Testis (tissue), 5 donors: ENCODE data around the genes GOSR1 and RHBDL3.

DNA sequence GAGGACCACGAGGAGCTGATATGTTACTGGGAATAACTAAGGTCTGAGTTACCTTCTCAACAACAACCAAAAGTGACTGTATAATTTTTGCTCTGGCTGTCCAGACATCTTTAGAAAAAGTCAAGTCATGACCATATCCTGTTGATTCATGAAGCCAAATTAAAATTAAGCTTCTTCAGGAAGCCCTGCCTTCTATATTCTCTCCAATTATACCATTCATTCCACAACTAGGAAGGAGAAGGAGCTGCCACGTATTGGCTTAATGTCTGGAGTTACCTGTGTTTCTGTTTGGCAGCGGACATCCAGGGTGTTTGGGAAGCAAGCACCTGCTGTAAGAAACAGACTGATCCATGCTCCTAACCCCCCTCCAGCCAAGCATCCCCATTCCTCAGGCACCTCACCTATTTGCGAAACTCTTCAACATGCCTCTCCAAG, 1.8 kb downstream of the SLC6A4 start:
- PRO-cap, 3 experiments = no peak in any of the 3 experiments
- RAMPAGE, long total RNA, 2 experiments = no peak in any of the 2 experiments
- RRBS = no CpG with 5 or more reads among the region's 4 CpGs

GRCh38 chr17:30243193-30243418, 7.6 kb upstream of the SLC6A4 start:
- PRO-cap, 3 experiments = no peak in any of the 3 experiments
- RAMPAGE, long total RNA, 2 experiments = no peak in any of the 2 experiments
- RRBS = no CpG with 5 or more reads among the region's 1 CpG

GRCh38 chr17:30263551-30264442, 27.9 kb downstream of the BLMH start:
- PRO-cap, 3 experiments = no peak in any of the 3 experiments
- RAMPAGE, long total RNA, 2 experiments = no peak in any of the 2 experiments
- RRBS = no CpG with 5 or more reads among the region's 2 CpGs

DNA sequence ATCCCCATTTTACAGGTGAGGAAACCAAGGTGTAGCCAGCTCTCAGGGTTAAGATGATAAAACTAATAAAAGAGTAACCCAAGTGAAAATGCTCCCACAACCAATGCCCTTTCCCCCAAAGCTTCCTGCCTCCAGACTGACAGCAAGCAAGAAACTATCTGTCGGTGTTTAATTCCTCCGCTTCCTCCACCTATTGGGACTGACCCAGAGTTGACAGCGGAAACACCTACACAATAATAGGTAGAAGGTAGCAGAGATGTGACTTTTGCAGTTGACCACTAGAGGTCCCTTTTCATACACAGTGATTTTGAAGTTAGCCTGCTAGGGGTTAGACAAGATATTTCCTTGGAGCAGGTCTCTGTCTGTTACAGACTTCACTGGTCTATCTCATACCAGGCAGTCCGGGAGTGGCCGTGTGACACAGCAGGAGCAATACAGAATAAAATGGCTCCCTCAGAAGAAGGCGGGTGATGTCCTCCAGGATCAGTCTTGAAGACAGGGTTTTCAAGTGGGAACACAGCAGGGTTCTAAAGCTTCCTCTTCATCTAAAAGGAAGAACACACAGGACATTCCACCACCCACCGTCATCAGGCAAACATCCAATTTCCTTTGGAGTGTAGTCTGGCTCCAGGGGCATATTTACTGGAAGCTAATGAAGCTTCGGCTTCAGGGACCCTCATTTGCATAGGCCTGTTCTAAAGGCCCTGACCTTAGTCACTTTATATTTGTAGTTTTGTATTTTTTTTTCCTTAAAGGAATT, 6.3 kb upstream of the TMIGD1 start:
- PRO-cap, 3 experiments = peak in 2 of 3 experiments; most common plus-strand start position 399 of the sequence (in 2)
- RAMPAGE, long total RNA, 2 experiments = no peak in any of the 2 experiments
- RRBS = no CpG with 5 or more reads among the region's 8 CpGs

DNA sequence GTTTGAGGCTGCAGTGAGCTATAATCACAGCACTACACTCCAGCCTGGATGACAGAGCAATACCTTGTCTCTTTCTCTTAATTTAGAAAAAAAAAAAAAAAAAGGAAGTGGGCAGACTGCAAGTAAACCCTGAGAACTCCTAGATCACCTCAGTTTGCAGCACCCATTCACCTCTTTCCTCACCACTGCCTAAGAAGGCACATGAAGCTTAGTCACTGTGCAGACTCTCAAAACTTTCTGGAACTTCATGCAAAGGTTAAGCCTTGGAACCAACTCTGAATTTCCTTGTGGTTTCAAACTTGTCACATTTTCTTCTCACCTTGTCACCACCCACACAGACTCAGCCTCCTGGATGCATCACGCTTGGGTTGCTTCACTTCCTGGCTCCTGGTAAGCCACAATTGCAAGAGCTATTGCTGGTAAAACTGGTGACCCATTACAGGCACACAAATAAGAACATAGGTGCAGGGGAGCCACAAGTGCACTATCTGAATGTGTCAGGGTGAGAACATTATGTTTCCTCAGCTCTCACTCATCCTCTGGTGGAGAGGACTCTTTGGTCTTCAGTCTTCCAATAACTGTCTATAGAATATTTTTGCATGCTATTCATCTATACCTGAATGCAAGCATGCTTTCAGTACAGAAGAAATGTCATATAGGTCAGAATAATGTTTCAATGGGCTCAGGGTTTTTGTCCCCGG, 14.9 kb upstream of the CPD start:
- PRO-cap, 3 experiments = no peak in any of the 3 experiments
- RAMPAGE, long total RNA, 2 experiments = no peak in any of the 2 experiments
- RRBS = no CpG with 5 or more reads among the region's 2 CpGs

DNA sequence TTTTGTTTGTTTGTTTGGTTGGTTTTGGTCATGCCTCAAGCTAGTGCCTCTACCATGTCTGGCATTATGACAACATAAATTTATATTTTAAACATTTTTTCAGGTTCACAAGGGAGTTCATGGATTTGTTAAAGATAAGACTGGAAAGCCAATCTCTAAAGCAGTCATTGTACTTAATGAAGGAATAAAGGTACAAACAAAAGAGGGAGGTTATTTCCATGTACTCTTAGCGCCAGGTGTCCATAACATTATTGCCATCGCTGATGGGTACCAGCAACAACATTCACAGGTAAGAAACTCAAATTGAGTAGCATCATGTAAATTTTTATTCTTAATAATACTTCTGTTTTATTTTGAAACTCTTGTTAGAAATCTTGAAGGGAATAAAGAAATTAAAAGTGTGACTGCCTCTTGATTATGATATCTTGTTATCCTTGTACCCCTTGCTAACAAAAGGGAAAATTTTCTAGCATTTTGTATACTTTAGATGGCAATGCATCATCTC, 15.4 kb upstream of the GOSR1 start:
- PRO-cap, 3 experiments = no peak in any of the 3 experiments
- RAMPAGE, long total RNA, 2 experiments = start-site peak on the plus strand in 1 of 2 experiments, centred at position 178 of the sequence, 58 reads per replicate
- RRBS = no CpG with 5 or more reads among the region's 2 CpGs

DNA sequence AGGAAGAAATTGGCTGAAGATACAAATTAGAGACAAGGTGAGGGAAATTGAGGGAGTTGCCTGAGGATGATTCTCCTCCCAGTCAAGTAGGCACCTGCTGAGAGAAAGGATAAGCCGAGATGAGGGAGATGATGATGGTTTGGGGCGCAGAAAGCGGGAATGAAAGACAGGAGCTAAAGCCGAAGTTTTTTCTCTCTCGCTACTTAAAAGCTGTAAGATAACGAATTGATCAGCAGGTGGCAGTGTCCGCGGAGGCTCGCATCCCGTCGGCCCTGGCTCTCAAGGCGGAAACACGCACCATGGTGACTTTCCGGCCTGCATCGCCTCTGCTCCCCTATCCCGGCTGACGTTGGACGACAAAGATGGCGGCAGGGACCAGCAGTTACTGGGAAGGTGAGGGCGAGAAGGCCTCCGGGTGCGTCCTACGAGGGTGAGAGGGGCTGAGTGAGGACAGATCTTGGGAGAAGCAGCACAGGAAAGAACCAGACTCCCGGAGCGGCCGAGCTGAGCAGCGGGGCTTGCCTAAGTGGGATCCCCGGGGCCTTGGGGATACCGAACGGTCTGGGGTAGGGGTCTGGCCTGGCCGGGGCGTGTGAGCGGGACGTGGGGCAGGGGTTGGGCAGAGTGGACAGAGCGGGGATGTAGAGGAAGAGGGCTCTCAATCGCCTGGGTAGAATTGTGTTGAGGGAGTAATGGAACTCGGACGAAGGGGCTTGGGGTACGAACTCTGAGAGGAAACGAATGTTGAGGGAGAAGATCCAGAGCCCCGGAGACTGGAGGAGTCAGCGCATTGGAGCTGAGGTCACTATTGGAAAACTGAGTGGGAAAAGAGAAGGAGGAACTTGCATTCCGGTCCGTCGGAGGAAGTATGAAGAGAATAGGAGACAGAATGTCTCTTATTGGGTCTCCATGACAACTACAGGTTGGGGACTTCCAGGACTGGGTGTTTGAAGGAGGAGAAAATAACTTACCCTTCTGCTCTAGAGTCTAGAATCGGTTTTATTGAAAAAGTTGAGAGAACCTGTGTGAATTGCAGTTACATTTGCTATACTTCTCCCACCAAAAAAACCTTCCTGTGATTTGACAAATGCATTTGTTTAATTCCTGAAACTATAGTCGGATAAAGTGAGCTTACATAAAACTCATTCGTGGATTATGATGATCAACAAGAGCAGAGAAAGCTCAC, at the start of gene GOSR1:
Gene GOSR1 (plus strand): TSS at position 337 of the 1,186 bp plus-strand sequence.
- PRO-cap, 3 experiments = peak in 3 of 3 experiments; most common plus-strand start position 359 of the sequence (in 3); most common minus-strand start position 345 of the sequence (in 2)
- RAMPAGE, long total RNA, 2 experiments = start-site peak on the plus strand in 2 of 2 experiments, centred at positions 309 to 768 of the sequence, 235 to 2,894 reads per replicate
- RRBS = 2% methylated on average over 19 of the region's 48 CpGs

- PRO-cap, 3 experiments = peak in 1 of 3 experiments; most common plus-strand start chr17:30710402 (in 1); most common minus-strand start chr17:30710203 (in 1)
- RAMPAGE, long total RNA, 2 experiments = no peak in any of the 2 experiments
- RRBS = 4% methylated on average over 14 of the region's 70 CpGs
Measured at GRCh38 chr17:30710034-30711207, 114.1 kb downstream of the CRLF3 start.

DNA sequence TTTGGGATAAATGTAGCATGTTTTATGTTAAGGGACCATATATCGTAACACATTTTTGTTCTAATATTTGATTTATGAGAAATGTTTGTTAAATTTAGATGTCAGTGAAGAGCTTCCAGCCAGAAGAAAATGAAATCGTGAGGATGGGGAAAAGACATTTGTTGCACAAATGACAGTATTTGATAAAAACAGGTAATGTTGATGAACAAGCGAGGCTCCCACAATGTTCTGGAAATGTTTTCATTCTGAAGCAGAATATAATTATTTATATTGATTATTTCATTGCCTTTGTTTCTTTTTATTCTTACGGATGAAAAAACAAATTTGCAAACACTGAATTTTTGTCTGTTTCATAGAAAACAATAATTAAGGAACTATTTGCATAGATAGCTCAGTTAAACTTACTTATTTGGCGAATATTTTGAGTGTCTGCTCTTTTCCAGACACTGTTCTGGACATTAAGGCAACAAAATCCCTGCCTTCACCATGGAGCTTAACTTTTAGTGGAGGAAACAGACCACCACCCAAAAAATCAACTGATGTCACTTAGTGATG, 54.6 kb downstream of the CRLF3 start:
- PRO-cap, 3 experiments = no peak in any of the 3 experiments
- RAMPAGE, long total RNA, 2 experiments = no peak in any of the 2 experiments
- RRBS = no CpG with 5 or more reads among the region's 5 CpGs

DNA sequence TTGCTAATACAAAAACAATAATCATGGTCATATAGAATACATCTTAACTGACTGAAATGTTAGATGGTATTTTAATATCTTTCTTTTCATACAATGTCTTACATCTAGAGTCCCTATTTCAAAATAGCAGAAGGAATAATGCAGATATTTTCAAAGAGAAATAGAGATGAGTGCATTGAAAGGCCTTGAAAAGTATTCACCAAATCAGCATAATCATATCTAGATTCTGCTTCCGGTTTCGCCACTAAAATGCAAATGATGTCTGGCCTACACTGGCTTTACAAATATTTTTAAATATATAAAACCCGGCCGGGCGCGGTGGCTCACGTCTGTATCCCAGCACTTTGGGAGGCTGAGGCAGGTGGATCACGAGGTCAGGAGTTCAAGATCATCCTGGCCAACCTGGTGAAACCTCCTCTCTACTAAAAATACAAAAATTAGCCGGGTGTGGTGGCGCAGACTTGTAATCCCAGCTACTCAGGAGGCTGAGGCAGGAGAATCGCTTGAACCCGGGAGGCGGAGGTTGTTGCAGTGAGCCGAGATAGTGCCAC, 1.6 kb downstream of the CRLF3 start:
- PRO-cap, 3 experiments = no peak in any of the 3 experiments
- RAMPAGE, long total RNA, 2 experiments = no peak in any of the 2 experiments
- RRBS = 16% methylated on average over 3 of the region's 14 CpGs

DNA sequence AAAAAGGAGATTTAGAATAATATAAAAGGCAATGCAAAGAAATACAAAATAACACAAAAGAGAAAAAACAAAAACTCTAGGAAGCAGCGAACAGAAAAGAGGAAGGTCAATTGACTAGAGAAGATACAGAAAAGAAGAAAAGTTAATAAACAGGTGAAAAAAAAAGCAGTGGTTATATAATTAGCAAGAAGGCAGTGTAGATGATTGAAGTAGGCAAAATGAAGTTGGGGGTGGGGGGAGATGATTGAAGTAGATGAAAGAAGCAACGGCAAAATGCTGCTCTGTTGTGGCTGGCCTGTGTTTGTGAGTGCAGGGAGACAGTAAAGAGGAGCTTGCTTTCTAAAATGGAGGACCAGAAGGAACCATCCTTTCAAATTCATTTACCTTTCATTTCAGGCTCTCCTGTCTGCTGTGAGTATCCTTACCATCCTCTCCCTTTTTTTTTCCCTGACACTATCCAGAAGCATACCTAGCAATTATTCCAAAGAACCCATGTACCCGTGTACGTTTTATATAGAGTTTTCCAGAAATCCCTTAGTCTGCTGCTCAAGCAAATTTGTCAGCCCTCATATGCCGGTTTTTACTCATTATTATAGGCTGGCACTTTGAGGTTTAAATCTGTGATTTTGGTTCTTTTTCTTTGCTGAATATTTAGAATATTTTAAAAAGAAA, 3.5 kb downstream of the EVI2B start:
- PRO-cap, 3 experiments = no peak in any of the 3 experiments
- RAMPAGE, long total RNA, 2 experiments = no peak in any of the 2 experiments
- RRBS = no CpG with 5 or more reads among the region's 5 CpGs

GRCh38 chr17:31320339-31320538, 1.2 kb downstream of the EVI2A start:
- PRO-cap, 3 experiments = no peak in any of the 3 experiments
- RAMPAGE, long total RNA, 2 experiments = no peak in any of the 2 experiments

GRCh38 chr17:31488540-31489585, 97.4 kb downstream of the RAB11FIP4 start:
- PRO-cap, 3 experiments = peak in 2 of 3 experiments; most common plus-strand start chr17:31488916 (in 1); most common minus-strand start chr17:31488915 (in 2)
- RAMPAGE, long total RNA, 2 experiments = no peak in any of the 2 experiments
- RRBS = 2% methylated on average over 13 of the region's 40 CpGs

DNA sequence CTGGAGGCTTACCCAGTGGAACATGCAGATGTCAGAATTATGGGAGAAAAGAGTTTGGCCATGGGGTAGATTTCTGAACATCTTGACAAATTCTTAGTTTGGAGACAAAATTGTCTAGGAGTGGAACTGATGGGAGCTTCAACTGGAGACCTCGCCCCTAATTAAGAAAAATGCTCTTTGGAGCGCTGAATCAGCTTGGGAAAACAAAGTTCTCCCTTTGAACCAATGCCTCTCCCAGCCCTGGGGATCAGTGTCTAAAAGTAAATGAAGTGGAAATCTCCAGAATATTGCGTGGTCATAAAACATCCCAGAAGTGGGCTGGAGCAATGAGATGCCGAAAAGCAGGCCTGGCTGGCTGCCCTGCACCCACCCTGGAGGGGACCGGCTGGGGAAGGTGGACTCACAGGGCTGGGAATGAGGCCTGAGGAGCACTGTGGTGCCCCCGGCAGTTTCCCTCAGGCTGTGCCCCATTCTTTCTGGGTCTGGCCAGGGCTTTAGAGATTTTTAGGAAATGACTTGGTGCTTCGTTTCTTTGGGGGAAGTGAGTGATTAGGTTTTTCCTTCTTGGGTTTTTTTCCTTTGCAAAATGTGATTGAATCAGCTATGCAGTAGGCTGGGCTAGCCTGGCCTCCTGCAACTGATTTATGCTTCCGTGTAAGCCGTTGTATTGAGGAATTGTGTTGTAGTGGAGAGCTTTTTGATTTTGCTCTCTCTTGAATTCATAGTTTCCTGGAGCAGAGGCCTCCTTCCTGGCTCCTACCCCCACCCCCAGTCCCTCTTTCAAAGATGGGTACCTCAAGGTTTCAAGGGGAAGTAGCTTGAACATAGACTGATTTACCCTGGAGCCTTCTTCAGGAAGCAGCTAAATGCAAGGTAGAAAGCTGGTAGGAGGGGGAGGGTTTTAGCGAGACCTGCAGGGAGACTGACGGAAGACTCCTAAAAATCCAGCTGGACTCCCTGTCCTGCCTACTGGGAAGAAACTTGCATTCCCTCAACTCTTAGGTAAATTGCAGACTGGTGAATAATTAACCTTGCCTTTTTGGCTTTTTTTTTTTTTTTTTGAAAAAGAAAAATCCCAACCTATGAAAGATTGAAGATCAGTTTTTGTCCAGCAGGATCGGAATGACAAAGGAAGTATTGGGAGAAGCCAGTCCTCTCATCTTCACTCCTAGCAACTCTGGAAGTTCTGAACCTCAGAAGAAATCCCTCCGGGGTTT, 170.2 kb downstream of the RAB11FIP4 start:
- PRO-cap, 3 experiments = no peak in any of the 3 experiments
- RAMPAGE, long total RNA, 2 experiments = no peak in any of the 2 experiments
- RRBS = 57% methylated on average over 2 of the region's 13 CpGs

GRCh38 chr17:31562483-31563048, 171.1 kb downstream of the RAB11FIP4 start:
- PRO-cap, 3 experiments = no peak in any of the 3 experiments
- RAMPAGE, long total RNA, 2 experiments = no peak in any of the 2 experiments
- RRBS = no CpG with 5 or more reads among the region's 12 CpGs

- PRO-cap, 3 experiments = no peak in any of the 3 experiments
- RAMPAGE, long total RNA, 2 experiments = start-site peak on the plus strand in 1 of 2 experiments, at chr17:31762434-31762440 at its widest, 46 reads per replicate
- RRBS = no CpG with 5 or more reads among the region's 7 CpGs
Measured at GRCh38 chr17:31762239-31762660, 96.8 kb downstream of the COPRS start.

DNA sequence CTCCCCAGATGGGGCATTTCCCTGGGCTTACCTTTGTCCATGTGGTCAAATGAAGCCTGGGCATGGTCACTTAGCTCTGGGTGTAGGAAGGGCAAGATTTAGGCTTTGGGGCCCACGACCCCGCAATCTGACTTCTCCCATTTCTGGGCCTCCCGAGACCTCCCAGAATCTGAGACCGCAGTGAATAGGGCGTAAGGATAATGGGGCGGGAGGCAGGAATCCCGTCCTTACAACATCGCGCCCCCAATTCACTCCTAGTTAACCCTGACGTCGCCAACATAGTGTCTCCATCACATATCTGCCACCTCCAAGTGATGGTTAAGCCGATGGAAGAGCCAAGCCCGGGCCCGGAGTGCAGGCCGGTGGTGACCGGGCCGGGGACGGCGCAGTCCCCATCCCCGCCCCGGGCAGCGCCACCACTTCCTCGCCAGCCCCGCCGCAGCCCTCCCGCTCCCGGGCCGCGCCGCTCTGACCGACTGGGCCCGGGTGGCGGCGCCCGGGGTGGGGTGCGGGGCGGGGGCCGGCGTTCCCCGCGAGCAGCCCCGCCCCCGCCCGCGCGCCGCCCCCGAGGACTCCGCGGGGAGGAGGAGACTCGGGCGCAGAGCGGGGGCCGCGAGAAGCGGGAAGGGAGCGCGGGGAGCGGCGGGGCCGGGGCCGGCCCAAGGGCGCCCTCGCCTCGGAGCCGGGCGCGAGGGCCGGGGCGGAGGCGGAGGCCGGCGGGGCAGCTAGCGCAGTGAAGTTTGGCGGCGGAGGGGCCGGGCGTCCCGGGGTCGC, at the start of gene RHBDL3:
Gene RHBDL3 (plus strand): TSS at position 599 of the 774 bp plus-strand sequence.
- PRO-cap, 3 experiments = peak in 3 of 3 experiments; most common plus-strand start position 601 of the sequence (in 3); most common minus-strand start position 470 of the sequence (in 3)
- RAMPAGE, long total RNA, 2 experiments = no peak in any of the 2 experiments
- RRBS = 2% methylated on average over 13 of the region's 80 CpGs

DNA sequence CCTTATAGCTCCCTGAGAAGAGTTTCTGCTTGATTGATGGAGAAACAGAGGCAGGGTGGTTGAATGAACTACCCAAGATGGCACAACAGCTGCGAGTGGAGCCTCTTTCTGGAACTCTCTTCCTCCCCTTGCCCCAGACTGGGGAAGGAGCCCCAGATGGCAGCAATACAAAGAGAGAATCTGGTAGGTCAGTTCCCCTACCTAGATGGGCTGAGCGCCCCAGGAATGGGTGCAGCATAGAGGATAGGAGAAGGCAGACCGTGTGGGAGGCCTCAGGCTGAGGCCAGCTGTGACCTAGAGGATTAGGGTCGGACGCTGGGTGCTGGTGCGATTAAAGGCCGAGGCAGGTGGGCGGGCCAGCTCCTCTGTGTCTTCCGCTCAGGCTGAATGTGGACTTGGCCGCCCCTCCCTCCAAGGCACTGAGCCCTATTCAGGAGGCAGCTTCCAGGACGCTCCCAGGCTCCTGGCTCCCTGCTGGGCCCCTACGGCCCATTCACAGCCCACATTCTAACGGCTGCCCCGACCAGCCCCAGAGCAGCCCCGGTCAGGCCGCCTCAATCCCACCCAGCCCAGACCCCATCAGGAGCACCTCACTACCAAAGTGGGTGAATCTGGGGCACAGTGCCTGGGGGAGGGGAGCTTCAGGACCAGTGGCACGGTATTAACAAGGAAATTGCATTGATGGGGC, 14.2 kb downstream of the RHBDL3 start:
- PRO-cap, 3 experiments = no peak in any of the 3 experiments
- RAMPAGE, long total RNA, 2 experiments = no peak in any of the 2 experiments
- RRBS = no CpG with 5 or more reads among the region's 17 CpGs

DNA sequence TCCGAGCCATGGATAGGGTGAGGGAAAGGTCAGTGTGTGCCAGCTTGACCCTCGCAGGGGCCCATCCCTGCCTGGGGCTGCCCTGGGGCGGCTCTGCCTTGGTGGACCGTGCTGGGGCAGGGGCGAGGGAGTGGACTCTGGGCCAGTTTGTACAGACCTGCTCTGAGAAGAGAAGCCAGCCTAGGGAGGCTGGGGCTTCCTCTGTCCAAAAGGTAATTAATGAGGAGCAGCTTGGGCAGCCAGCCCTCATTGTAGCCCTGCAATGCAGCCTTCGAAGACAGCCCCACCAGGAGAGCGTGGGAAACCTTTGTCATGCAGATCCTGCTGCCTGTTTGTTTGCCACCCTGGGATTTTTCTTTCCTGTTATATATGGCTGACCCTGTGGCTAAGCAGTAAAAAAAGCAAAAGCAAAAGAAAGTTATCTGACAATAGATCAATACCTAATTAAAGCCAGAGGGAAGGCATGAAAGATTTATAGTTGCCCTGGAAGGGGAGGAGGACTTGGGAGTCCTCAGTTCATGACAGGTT, 37.5 kb downstream of the RHBDL3 start:
- PRO-cap, 3 experiments = no peak in any of the 3 experiments
- RAMPAGE, long total RNA, 2 experiments = no peak in any of the 2 experiments
- RRBS = no CpG with 5 or more reads among the region's 7 CpGs

DNA sequence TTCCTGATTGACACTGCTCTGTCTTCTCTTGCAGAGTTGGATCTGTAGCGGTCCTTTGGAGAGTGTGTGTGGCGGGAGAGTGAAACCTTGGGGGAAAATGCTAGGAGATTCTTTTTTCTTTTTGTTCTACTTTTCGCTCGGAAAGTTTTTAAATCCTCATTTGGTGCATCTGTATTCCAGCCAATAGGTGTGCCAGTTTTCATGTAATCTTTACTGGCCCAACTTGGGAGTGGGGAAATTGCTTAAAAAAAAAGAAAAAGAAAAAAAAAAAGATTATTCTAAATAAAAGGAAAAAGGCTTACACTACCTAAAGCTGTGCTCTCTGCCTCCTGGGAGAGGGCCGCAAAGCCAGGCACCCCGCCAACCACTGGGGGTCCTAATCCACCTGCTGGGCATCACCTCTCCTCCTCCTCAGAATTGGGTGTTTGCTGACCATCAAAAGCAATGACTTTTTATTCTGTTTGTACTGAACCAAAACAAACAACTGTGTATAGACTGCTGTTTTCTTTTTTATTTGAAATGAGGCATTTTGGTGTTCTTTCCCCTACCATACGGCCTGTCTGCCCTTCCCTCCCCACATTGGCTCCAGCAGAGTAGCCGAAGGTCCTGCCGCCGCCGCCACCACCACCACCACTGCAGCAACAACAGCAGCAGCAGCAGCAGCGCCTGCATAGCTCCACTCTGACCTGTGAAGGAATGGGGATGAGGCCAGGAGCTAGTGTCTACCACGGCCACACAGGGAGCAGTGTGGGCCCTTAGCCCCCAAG, 5.9 kb upstream of the CDK5R1 start:
- PRO-cap, 3 experiments = no peak in any of the 3 experiments
- RAMPAGE, long total RNA, 2 experiments = no peak in any of the 2 experiments
- RRBS = no CpG with 5 or more reads among the region's 13 CpGs